ENCODE results near the gene LRRC37A2.

DNA sequence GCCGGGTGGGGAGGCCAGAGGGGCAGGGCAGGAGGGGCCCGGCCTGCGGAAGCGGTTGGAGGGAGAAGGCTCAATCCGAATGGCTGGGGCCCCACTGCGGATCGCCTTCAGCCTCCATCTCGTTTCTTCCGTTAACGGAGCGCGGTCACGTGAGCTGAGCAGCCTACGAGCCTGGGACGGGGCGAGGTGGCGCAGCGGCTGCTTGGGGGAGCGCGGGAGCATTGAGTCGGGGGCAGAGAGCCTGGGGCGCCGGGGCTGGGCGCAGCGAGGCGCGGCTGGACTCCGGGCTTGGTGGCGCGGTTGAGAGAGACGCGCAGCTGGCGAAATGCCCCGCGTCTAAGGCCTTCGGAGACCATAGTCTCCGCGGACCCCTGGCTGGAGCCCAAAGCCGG is 94.5 kb upstream of the PLEKHM1 start:
- RRBS = 1% methylated on average over 1 of the region's 39 CpGs

- RRBS = no CpG with 5 or more reads among the region's 6 CpGs
These were observed 65.4 kb downstream of the STH start for GRCh38 chr17:46064236-46065159.

- RRBS = no CpG with 5 or more reads among the region's 4 CpGs
These were observed 85.8 kb downstream of the KANSL1 start for GRCh38 chr17:46107281-46108035.

DNA sequence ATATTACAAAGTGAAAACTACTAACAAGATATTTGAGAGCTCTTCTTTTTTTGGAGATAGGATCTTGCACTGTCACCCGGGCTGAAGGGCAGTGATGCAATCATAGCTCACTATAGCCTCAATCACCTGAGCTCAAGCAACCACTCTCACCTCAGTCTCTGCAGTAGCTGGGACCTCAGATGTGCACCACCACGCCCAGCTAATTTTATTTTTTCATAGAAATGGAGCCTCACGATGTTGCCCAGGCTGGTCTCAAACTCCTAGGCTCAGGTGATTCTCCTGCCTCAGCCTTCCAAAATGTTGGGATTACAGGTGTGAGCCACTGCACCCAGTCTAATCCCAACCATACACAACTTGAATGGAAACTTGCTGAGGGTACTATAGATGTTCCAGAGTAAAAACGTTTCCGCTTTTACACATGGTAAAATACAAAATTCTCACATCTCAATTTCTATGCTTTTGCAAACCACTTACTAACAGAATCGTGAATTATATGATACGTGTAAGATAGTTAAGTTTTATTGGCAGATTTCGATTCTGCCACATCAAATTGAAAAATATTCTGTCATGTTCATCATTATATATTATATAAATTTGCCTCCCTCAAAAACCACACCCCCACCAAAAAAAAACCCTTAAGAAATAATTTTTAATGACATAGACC is 84.2 kb downstream of the KANSL1 start:
- RRBS = no CpG with 5 or more reads among the region's 8 CpGs

GRCh38 chr17:46168373-46168760 is 24.9 kb downstream of the KANSL1 start:
- RRBS = no CpG with 5 or more reads among the region's 16 CpGs

DNA sequence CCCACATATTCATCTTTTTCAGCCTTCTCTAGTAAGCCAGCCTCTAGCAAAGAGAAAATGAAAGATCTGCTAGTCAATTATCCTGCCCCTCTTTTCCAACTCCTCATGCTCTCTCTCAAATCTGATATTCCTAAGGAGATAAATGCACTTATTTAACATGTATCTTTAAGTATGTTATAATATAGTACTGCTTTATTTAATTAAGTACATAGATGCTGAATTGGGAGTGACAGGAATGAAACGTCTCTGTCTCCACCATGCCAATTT is 23.7 kb downstream of the KANSL1 start:
- RRBS = no CpG with 5 or more reads among the region's 1 CpG

DNA sequence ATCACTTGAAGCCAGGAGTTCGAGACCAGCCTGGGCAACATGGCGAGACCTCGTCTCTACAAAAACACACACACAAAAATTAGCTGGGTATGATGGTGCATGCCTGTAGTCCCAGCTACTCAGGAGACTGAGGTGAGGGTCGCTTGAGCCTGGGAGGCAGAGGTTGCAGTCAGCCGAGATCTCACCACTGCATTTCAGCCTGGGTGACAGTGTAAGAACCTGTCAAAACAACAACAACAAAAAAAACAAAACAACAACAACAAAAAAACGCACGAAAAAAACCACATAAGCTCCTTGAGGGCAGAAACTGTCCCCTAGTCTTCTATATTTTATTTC is 34.5 kb upstream of the KANSL1 start:
- RRBS = no CpG with 5 or more reads among the region's 7 CpGs

DNA sequence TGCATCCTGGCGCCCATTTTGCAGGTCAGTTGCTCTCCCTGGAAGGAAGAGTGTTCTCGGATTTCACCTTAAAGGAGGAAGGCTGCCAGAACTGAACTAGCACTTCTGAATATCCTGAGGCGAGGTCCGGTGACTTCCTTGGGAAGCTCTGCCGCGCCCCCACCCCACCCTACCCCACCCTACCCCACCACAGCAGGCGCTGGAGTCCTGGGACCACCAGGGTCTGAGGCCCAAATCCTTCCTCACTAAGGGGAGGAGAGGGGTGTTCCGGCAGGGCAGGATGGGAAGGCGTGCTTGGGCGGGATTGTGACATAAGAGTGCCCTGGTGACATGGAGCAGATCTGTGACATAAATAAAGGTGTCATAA is at the start of gene LRRC37A2:
LRRC37A2 (plus strand) TSS at position 177 of the 367 bp plus-strand sequence.
- RRBS = no CpG with 5 or more reads among the region's 10 CpGs

DNA sequence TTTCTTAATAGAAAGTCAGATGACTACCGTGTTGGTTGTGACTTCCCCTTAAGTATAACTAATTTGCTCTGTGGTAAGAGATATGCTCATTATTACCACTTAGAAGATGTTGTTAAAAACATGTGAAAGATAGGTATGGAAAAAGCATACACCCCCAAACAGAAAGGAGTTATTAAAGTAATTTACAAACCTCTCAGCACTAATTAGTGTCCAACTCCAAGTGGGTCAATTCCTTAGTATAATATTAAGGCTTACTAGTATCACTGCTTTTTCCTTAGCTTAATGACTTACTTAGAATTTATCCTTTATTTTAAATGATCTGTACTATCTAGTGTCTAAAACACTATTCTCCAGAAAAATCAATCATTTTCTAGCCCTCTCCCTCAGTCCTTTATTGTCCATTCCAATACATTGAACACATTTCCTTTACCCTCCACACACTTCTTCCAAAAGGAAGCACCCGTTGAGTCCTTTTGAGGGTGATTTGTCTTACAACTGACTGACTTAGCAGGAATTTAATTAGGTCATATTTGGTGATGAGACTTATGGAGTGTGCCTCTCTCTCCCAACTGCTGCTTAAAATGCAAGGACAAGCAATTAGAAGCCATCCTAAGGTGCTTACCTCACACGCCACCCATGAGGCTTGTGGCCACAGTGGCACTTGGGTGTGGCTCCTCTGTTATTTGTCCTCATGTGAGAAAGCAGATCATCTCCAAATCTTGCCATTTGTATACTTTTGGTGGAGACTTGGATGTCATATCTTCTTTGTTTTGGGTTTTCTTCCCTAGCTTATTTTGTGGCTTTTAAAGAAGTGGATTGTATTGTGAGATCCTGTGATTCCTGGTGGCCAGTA is 61.8 kb downstream of the WNT3 start:
- RRBS = no CpG with 5 or more reads among the region's 3 CpGs

DNA sequence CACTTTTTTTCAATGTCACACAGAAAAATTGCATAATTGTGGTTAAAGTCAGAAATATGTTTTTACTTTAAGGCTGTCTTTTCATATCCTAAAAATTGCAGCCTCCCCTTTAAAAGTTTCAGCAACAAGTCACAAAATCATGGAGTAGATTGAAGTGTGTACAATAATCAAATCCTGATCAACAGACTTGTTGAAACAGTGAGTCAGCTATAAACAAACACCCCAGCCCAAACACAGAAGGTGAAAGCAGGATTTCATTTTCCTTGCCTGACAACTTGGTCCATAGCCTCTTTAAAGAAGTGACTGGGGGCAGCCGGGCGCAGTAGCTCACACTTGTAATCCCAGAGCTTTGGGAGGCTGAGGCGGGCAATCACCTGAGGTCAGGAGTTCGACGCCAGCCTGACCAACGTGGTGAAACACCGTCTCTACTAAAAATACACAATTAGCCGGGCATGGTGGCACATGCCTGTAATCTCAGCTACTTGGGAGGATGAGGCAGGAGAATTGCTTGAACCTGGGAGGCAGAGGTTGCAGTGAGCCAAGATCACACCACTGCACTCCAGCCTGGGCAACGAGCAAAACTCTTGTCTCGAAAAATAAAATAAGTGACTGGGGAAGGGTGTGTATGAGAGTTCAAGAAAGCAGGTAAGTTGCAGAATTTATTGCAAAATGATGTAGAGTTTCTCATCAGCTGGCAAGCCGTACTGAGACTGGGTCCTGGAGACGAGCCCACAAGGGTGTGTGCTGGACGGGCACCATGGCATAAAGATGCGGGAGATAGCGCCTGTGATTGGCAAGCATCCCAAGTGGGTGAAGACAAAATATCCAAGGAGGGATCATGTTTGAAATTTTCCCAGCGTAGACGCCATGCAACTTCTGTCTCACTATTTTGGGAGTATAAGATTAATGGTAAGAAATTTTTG is 59.6 kb downstream of the WNT3 start:
- RRBS = no CpG with 5 or more reads among the region's 17 CpGs

- RRBS = no CpG with 5 or more reads among the region's 11 CpGs
These were observed 20.5 kb downstream of the GOSR2 start for GRCh38 chr17:46943405-46943869.

- RRBS = no CpG with 5 or more reads among the region's 4 CpGs
These were observed 5.3 kb upstream of the RPRML start for GRCh38 chr17:46984358-46984731.

DNA sequence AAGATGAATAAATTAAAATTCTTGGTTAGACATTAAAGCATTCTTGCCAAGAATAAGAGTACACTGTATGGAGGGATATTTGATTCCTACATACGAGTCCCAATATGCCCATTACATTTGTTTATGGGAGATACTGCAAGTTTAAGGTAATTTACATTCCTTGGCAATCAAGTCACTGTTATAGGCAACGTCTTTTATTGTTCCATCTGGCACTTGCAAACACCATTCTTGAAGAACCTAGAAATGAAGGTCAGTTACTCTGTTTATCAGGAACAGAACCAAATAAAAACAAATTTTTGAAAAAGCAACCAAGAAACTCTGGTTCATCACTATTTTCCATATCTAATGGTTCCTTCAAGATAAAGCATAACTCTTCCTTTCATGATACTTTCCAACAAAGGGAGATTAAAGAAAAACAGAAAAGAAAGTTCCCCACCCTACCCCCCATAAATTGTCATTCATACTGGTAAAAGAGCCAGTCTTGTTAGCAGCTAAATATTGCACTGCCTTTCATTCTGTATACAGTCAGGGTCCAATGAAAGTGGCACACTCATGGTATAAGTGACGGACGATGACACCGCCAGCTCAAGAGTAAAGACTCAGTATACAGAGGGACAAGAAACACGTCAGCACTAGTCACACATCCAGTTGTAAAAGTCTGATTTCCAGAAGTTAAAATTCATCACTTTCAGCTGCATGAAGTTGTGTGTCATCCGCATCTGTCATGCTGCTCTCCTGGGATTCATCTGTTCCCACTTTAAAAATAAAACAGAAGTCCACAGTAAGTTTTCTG is 68.6 kb downstream of the CDC27 start:
- RRBS = no CpG with 5 or more reads among the region's 7 CpGs

GRCh38 chr17:47152444-47153260 is 36.4 kb downstream of the CDC27 start:
- RRBS = no CpG with 5 or more reads among the region's 2 CpGs

DNA sequence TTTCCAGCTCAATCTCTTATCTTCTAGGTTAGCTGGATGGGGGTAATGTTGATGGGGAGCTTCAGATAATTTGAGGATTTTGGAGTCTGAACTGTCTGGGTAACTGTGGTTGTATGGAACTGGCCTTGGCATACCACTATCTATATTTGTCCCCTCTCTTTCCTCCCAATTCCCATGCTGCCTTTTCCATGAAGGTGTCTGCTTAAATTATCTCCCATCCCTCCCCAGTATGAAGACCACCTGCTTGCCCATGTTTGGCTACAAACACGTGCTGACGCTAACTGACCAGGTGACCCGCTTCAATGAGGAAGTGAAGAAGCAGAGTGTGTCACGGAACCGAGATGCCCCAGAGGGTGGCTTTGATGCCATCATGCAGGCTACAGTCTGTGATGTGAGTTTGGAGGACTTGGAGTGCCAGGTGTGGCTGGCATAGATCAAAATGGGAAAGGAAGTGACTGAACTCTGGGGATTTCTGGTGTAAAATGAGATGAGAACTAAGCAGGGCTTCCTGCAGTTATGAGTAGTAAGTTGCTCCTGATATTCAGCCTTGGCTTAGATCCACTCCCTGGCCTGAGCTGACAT is 32.5 kb downstream of the ITGB3 start:
- RRBS = no CpG with 5 or more reads among the region's 5 CpGs

- RRBS = no CpG with 5 or more reads among the region's 12 CpGs
These were observed 37.7 kb upstream of the NPEPPS start for GRCh38 chr17:47493188-47493538.

DNA sequence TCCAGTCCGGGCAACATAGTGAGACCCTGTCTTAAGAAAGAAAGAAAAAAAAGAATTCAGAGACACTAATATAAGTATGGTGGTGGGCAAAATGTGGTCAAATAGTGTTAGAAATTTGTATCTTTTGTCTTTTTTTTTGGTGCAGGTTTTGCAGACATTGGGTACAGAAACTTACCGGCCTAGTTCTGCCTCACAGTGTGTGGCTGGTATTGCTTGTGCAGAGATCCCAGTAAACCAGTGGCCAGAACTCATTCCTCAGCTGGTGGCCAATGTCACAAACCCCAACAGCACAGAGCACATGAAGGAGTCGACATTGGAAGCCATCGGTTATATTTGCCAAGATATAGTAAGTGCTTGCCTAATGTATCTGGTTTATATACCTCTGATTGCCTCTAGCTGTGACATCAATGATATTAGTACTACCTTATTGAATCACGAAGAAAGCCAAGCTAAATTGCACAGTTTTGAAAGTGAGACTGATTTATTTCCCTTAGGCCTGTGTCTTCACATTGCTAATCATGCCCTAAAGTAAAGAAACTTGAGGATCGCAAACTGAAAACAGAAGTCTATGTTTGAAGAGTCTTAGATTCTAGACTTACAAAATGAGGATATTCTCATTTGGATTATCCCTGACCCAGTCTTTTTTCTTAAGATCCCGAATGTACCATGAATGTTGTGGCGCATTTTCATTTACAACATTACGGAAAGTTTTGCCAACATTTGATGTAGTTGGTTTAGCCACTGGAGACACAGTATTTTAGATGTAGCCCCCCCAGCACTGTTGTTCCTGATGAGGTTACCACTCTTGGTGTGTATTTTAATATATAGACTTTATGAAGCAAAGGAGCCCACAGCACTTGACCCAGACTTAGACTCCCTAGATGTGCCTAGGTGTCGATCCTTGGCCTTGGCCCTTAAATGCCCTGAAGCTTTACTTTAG is 7.3 kb downstream of the KPNB1 start:
- RRBS = no CpG with 5 or more reads among the region's 10 CpGs

- RRBS = no CpG with 5 or more reads among the region's 3 CpGs
These were observed 20.8 kb downstream of the KPNB1 start for GRCh38 chr17:47670389-47670961.

GRCh38 chr17:47694745-47695896 is 1.2 kb downstream of the TBKBP1 start:
- RRBS = under 1% methylated on average over 16 of the region's 75 CpGs